Measurements from ENCODE around the gene FUBP3.

- PRO-cap: no peak
Observed at GRCh38 chr9:129586708-129587110, 34.2 kb downstream of the C9orf50 start.

DNA sequence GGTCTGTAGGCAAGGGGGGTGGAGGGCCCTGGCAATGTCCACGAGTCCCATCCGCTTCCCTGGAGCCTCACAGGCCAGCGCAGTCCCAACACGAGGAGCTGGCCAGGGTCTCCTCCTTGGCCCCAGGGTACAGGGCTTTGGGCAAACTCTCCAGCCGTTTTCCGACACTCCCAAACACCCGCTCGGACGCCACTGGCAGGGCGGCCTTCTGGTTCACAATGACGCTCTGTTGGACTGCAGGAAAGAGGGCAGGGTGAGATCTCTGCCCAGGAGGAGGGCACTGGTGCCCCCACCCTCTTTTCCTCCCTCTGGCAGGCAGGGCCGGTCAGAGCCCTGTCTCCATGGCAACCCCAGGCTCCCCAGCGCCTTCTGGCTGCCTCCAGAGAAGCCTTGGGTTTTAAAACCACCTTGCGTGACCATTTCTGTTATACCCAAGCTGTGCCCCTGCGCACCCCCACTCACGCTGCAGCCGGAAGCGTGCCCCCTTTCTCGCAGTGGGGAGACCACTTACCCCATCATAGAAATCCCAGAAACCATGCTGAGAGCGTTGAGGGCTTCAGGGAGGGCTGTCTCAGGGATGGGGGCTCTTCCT lies 7.4 kb downstream of the C9orf50 start:
- PRO-cap: no peak

DNA sequence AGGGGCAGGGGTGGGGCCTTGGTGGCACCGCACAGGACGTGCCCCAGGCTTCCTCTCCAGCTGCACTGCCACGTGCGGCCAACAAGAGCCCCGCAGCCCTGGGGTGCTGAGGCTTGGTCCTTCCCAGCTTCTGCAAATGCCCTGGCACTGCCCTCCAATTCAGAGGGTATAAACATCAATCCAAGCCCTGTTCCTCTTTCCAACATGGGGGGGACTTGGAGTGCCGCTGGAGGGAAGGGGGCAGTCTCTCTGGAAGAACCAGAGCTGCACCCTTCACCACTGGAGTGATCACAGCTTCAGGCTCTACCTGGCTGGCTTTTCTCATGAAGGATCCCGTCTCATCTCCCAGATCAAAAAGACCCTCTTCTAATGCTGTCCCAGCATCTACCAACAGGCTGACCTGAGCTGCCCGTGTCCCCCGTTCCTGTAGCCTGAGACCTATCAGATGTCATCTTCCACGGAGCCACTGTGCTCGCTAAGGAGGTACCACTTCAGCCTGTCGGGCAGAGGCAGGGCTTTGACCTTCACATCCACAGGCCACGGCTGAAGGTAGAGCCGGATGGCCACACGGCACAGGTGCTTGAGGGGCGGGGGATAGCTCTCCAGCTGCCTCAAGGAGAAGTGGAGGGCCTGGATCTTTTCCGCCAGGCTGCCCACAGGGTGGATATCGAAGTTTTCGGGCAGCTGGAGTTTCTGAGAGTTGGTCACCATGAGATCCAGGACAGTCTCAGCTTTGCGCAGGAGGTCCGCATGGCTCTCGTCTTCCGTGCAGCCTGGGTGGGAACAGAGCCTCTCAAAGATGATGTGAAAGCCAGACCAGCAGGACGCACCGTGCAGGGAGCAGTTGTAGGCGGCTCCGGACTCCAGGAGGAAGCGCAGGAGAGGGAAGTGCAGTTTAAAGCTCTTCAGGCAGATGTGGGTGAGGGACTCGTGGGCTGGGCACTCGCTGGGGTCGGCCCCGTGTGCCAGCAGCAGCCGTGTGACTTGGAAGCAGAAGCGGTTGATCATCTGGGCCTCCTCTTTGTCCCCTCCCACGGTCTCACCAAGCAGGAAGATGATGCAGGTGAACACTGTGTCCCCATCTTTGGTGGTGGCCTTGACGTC lies 4.2 kb downstream of the ASB6 start:
- PRO-cap: no peak

GRCh38 chr9:129639834-129640888 lies 1.8 kb downstream of the ASB6 start:
- PRO-cap: no peak

DNA sequence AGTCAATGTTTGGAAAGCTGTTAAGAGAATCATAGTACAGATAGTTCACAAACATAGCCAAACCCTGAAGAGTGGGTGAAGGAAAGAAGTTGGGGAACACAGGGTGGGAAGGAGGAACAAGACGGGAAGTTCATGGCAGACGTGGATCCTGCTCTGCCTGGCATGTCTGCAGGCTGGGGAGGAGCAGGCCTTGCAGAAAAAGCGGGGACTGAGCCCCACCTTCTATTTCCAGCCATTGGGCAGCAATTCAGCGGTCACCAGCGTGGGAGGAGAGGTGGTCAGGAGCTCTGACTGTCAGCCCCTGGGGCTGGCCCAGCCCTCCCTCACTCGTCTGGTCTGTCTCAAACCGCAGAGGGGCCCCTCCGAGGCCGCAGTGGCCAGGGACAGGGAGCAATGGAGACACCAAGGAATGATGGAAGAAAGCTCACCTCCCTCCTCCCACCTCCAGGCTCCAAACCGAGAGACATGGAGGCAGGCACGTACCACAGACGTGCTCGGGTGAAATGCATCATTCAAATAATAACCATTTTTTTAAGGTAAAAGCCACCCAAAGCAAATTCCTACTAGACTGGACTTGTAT lies 9.9 kb downstream of the PTGES start:
- PRO-cap: no peak

DNA sequence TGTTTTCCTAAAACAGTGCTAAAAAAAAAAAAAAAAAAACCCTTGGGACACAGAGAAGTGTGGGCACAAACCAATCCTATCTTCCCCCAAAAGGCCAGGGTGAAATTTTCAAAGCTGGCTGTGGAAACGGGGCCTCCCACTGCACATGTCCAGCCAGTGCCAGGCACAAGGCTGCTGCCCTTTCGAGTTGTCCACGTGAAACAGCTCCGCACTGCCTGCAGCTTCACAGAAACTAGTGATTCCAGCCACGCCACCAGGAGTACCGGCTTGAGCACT lies 51.2 kb downstream of the USP20 start:
- PRO-cap: no peak

GRCh38 chr9:129888333-129889466 lies 53.4 kb downstream of the USP20 start:
- PRO-cap: no peak

- PRO-cap: no peak
Observed at GRCh38 chr9:129938349-129938785, 103.1 kb downstream of the USP20 start.

DNA sequence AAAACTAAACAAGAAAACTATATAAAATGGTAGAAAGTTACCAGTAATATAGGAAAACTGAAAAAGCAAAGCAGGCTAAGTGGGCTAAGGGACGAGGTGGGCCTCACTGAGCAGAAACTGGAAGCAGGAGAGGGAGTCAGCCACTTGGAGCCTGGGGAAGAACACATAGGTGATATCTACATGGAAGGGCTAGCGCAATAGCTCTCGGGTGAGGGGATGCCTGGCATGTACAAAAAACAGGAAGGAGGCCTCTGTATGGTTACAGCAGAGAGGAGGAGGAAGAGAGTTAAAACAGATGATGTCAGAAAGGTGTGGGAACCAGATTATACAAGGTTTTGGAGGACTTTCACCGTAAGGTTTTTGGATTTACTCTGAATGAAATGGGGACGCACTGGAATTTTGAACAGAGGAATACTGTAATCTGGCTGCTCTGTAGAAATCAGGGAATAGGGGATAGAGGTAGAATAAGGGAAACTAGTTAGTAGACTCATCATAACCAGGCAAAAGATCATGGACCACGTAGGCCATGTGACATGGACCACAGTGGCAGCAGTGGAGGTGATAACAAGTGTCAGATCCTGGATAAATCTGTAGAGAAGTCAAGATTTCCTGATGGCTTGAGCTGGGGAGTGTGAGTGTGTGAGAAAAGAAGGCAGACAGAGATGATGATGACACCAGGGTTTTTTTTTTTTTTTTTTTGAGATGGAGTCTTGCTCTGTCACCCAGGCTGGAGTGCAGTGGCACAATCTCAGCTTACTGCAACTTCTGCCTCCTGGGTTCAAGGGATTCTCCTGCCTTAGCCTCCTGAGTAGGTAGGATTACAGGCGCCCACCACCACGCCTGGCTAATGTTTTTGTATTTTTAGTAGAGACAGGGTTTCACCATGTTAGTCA lies 52.5 kb downstream of the FNBP1 start:
- PRO-cap: no peak

DNA sequence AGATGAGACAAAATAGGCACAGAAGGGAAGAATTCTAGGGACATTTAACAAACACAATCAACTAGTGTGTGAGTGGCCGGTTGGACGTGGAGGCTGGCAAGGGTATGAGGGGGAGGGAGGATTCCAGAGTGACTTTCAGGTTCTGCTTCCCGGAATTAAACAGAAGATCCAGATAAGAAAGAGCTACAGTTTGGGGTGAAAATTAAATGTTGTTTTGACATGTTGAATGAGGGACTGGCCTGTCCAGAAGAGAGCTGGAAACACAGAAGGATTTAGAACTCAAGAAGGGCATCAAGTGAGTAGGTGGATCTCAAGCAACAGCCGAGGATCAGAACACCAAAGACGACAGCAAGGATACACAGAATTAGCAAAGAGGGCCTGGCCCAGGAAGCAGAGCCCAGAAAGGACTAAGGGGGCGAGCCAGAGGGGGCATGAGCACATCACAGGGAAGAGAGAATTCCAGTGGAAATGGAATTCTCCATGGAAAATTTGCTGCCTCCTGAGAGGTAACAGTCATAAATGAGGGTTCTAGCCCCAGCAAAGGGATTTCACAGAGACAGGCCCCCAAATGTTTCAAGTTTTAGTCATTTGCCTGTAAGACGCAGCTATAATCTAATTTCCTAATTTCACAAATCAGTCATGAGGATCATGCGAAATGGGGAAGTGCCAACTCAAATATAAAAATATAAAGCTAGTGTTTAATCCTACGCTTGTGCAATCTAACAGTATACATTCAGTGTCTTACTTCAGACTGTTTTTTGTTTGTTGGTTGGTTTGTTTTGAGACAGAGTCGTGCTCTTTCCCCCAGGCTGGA lies 46.8 kb downstream of the FNBP1 start:
- PRO-cap: no peak

DNA sequence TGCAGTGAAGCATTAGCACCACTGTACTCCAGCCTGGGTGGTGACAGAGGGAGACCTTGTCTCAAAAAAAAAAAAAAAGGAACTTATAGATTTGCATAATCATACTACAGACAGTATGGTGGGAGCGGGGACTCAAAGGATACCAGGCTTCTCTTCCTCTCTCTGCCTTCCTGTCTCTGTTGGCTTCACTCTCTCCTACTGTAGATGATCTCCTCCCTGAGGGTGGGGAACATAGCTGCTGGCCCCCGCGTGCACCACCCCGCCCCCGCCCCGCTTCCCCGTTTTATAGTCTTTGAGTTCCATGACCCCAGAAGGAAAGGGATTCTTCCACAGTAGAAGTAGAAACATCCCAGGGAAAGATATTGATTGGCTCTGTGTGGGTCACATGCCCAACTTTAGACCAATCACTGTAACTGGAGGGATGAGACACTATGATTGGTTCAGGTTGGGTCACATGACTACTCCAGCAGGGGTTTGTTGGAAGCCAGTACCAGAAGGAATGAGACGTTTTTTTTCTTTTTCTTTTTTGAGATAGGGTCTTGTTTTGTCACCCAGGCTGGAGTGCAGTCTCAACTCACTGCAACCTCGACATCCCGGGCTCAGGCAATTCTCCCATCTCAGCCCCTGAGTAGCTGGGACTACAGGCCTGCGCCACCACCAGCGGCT lies 11.3 kb upstream of the HMCN2 start:
- PRO-cap: no peak

- PRO-cap: no peak
Observed at GRCh38 chr9:130266179-130267025, 842 bp downstream of the HMCN2 start.

DNA sequence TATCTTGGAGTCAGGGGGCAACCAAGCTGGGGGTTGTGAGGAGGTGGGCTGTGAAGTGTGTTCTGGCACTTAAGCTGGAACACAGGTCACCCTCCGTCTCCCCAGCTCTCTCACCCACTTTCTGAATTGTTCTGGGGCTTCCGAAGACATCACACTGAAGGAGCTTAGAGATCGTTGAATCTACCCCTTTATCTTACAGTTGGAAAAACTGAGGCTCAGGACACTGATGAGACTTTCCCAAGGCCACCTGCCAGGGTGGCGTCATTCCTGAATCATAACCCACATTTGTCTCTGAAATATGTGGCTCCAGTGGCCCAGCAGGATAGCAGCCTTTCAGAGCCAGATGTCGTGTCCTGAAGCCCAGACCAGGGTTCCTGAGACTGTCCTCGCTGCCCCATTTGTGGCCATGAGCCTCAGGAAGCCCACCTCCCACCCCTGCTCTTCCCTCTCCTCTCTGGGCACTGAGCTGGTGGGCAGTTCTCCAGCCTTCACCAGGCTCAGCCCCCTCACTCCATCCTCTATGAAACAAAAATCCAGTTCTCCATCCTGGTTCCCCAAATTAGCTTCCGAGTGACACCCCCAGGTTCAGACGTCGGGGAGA lies 2.3 kb downstream of the HMCN2 start:
- PRO-cap: no peak

DNA sequence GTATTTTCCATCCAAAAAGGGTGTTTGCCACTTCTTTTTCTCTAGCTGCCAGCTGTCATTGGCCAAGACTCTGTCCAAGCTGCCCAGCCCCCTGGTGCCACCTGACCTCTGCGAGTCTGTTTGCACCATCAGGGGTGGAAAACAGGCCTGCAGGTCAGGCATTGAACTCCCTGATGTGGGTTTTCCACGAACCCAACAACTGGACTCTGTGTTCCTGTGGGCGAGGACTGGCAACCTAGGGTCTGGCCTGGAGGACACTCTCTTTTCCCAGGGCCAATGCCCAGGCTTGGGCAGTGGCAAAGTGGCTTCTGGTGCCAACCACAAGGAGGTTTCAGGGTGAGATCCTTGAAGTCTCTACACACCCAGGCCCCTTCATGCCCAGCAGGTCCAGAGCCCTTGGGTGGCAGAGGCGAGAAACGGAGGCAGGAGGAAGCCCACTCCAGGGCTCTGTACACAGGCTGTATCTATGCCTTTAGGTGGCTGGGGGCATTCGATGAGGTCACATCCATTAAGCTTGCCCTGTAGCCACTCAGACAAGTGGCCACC lies 6.1 kb upstream of the ASS1 start:
- PRO-cap: no peak

DNA sequence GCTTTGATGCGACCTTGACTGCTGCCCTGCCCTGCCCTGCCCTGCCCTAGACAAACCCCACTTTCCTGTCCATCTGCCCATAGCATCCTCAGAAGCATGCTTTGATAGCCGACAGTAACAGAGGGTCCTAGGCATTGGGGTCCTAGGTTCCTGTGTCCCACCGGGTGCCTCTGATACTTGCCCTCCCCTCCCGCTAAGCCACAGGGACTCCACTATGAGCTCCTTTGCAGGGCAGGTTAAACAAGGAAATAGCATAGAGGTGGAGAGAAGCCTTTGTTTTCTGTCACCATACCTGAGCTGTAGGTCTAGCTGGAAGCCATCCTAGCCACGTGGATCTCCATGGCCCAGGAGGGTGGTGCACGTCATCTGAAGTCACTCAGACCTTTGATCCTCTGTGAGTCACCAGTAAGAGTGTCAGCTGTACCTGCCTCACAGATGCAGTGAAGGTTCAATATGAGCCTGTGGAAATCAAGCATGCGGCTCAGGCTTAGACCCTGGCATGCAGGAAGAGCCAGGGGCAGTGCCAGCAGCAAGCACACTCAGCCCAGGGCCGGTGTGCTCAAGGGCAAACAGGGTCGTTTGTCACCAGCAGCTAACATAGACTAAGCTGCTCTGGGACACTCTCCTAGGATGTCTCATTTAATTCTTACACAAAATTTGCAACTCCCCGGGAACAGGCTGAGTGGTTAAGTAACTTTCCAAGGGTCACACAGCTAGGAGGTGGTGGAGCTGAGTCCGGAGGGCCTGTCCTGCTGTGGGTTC lies 55.1 kb downstream of the ASS1 start:
- PRO-cap: no peak

- PRO-cap: no peak
Observed at GRCh38 chr9:130549116-130549553, 30.2 kb upstream of the FUBP3 start.

GRCh38 chr9:130579332-130580371 lies at the start of gene FUBP3:
Gene FUBP3 (plus strand): TSS chr9:130579577.
- PRO-cap: bidirectional peak, plus-strand start at chr9:130579598, minus-strand start at chr9:130579463

GRCh38 chr9:130690222-130690625 lies 3.4 kb upstream of the EXOSC2 start:
- PRO-cap: bidirectional peak, plus-strand start at chr9:130690312, minus-strand start at chr9:130690063; unidirectional peak, plus-strand start at chr9:130690483

DNA sequence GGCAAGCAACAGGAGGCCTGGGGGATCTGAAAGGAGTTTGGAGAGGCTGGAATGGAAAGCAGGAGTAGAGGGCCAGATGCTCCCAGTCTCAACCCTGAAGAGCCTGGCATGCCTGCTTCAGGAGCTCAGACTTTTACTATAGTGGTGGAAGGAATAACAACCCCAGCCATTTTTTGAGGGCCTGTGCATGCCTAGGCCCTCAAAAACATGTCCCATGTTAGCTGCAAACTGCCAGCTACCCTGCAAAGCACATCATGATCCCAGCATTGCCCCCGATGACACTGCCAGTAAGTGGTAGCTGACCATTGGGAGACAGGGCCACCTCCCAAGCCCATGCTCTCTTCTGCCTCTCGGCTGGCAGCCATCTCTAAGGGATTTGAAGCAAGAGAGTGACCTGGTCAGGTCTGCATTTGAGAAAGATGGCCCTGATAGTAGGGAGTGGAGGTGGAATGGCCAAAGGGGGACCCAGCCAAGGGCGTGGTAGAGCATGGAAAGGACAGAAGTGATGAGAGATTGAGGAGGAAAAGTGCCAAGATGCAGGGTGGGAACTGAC lies 8.8 kb downstream of the ABL1 start:
- PRO-cap: no peak

GRCh38 chr9:130874804-130875134 lies 21.8 kb downstream of the QRFP start:
- PRO-cap: no peak